AG08470 (cell line): Measurements from ENCODE around the genes MYL12A and EPB41L3.

DNA sequence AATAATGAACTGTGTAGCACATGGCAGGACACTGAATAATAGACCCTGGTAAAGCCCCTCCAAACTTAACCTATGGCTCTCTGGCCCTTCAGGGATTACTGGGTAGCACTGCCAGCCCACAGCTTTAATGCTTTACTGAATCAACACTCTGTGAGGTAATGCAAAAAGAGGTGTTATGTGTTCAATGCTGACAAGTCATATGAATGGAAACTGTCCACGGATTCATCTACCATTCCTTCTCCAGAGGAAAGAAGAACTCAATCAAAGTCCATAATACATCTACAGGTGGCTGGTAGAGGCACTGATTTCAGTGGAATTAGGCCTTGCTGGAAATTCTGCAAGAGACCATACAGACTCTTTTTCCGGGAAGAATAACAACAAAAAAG lies 13.7 kb upstream of the MYOM1 start:
- RRBS: no CpG with 5 or more reads among the region's 2 CpGs

- RRBS: 2% methylated on average over 23 of the region's 67 CpGs
These were observed at the start of gene MYL12A for GRCh38 chr18:3246887-3247956. MYL12A (plus strand) TSS chr18:3247801.

GRCh38 chr18:3262901-3263173 lies 904 bp downstream of the MYL12B start:
- RRBS: under 1% methylated on average over 4 of the region's 8 CpGs

DNA sequence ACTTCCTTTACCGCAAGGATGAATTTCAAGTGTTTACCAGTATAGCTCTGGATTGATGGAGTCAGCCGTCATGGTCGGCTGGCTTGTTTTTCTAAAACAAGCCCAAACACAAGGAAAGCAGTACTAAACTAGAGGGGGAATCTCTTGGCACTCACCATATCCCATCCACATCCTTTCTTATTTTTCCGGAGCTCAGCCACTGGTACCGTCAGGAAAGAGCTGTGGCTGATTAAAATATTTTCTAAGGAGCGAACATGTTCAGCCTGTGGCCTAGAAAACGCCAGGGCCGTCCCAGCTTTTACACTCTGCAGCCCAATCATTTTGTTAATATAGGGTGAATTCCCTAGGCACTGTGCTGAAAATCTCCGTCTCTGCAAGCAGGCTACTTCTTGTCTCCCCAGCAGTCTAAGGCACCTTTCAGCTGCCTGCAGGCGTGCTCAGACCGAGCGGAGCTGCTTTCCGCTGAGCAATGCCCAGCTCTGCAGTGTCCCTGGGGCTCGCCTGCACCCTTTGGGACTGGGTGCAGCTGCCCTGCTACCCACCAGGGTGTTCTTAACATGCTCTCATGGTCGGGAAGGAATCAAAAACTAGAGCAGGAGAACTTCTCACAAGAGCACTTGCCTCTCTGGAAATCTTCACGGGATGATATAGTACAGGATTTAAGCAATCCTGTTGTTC lies 59.2 kb downstream of the TGIF1 start:
- RRBS: no CpG with 5 or more reads among the region's 16 CpGs

DNA sequence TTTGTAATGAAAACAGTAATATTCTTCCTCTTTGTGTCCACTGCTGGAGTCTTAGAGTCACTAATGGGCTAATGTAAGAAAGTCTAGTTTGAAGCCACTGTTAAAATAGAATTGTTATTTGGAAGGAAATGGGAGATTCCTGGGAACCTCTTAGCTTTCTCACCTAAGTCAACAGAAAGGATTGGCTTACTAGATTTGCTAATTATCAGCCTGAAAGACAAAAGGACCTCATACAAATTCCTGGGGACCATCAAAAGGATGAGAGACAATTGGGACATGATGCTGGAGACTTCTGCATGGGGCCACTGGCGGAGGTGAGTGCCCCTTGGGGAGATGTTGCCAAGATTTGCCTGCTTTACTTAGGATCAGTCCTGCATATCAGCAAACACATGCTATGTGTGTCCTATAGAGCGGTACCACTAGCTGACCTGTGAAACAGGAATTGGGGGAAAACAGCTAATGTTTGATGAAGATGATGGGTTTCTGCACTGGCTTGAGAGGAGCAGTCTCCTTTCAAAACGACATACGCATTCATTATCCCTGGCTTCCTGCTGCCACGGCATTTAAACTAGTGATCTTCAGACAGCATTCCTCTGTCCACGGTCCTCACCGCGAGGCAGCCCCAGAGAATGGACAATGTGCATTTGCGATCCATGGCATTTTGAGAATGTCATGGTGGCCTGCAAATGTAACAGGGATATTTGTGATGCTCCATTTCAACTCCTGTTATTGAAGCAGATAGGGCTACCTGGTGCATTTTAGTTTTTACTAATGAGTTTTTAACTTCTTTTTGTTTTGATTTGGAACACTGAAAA lies 104.2 kb downstream of the TGIF1 start:
- RRBS: no CpG with 5 or more reads among the region's 9 CpGs

DNA sequence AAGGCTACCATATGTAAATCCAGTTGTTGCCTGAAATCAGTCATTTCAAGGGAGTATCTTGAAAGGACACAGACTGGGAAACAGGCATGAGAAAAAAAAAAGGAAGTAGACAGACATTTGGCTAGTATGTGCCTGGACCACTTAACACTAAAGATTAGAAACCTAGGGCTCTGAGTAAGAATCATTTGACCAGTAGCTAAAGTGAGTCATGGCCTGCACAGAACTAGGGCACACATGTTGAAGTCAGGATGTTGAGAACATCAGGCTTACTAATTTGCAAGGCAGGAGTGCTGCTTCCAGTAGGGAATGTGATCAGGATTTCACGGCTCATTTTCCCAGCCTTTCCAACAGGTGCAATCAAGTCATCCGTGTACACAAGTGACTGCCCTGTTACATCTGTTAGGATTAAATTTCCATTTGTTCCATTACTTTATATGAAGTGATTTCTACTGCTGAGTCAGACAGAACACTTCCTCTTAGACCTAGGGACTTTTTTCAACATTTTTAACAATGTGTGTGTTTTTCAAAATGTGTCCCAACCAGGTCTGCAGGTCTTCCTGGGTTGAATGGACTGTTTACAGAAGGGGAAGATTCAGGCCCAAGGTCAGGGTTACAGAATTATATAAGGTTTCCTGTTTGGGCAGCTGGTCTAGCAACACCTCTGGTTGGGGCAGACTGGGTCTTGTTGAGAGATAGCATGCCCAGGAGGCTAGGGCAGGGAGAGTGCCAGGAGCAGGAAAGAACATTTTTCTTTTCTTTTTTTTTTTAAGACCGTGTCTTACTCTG lies 145.6 kb downstream of the TGIF1 start:
- RRBS: no CpG with 5 or more reads among the region's 3 CpGs

DNA sequence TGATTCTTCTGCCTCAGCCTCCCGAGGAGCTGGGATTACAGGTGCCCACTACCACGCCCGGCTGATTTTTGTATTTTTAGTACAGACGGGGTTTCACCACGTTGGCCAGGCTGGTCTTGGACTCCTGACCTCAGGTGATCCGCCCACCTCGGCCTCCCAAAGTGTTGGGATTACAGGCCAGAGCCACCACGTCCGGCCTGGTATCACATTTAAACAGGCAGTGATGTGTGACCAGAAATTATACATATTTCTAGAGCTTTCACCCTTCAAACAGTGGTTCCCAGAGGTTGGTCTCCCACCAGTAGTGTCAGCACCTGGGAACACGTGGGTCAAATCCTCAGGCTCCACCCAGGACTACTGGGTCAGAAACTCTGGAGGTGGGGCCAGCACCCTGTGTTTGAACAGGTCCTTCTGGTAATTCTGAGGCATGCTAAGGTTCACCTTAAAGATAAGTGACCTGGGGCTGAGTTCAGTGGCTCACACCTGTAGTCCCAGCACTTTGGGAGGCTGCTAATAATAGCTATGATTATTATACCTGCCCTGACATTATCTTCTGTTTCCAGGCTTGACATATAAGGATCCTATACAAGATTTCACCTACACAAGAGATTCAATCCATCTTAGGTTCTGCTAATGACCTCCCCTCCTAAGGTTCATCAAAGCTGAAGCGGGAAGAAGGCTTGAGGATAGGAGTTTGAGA lies 170.8 kb downstream of the TGIF1 start:
- RRBS: no CpG with 5 or more reads among the region's 11 CpGs

- RRBS: 66% methylated on average over 4 of the region's 16 CpGs
These were observed 215.8 kb downstream of the TGIF1 start for GRCh38 chr18:3665625-3666264.

- RRBS: no CpG with 5 or more reads among the region's 8 CpGs
These were observed 250.2 kb downstream of the TGIF1 start for GRCh38 chr18:3700144-3700670.

- RRBS: no CpG with 5 or more reads among the region's 1 CpG
These were observed 345.0 kb downstream of the TGIF1 start for GRCh38 chr18:3795017-3795311.

- RRBS: no CpG with 5 or more reads among the region's 3 CpGs
These were observed 348.1 kb downstream of the TGIF1 start for GRCh38 chr18:3798028-3798431.

DNA sequence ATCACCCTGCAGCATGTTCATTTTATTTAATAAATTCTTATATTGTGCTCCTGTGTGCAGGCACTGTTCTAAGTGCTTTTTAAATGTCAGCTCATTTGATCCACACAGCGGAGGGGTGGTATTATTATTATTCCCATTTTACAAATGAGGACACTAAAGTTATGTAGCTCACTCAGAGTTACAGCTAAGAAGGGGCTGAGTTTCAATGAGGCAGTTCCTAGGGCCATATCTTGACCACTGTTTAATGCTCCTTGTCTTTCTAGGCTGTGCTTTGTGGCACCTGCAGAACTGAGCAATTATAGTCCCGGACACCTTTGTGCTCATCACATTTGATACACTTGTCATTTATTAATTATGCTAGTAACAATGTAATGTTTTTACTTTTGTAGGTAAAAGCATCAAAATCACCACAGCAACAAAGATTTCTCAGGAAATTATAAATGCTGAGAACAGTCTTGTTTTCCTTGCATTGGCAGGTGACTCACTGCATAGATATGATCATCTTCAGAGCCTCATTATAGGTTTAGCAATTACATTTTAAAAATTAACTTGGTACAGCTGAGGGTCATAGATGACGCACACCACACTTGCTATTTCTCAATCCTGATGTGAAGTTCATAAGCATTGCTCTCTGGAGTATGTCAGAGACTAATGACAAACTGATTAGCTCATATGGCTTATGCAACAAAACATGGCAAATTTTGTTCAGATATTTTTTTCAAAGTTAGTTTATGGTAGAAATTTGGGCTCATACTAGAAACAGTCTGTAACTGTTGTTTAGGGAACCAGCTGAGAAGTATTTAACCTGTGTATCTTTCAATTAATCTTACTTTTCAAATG lies 366.8 kb downstream of the TGIF1 start:
- RRBS: no CpG with 5 or more reads among the region's 3 CpGs

DNA sequence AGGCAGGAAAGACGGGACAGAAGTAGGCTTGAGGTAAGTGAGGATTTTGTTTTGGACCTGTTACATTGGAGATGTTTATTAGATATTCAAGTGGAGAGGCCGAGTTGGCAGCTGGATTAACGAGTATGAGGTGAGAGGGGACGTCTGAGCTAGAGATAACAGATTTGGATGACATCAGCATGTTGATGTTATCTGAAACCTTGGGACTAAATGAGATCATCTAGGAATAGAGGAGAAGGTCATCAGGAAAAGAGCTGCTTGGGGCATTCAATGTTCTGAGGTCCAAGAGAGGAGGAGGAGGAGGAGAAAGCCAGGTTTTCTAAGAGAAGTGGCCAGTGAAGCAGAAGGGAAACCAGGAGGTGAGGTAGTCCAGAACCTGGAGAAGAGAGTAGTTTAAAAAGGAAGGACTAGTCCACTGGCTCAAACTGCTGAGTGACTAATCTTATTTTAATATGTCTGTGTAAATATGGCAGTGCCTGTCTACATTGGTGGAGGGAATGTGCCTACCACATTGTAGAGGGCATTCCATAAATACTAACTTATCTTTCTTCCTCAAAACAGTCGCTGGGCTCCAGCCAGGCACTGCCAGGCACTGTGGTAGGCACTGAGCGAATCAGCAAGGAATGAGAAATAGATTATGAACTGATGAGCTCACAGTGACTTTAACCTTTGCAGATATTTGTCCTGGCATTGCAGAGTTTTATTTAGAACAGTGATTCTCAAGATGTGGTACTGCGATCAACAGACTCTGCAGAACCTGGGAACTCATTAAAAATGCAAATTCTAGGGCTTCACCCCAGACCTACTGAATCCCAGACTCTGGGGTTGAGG lies 488.2 kb downstream of the DLGAP1 start:
- RRBS: no CpG with 5 or more reads among the region's 7 CpGs

GRCh38 chr18:5004046-5004940 lies 192.8 kb downstream of the AKAIN1 start:
- RRBS: no CpG with 5 or more reads among the region's 32 CpGs

DNA sequence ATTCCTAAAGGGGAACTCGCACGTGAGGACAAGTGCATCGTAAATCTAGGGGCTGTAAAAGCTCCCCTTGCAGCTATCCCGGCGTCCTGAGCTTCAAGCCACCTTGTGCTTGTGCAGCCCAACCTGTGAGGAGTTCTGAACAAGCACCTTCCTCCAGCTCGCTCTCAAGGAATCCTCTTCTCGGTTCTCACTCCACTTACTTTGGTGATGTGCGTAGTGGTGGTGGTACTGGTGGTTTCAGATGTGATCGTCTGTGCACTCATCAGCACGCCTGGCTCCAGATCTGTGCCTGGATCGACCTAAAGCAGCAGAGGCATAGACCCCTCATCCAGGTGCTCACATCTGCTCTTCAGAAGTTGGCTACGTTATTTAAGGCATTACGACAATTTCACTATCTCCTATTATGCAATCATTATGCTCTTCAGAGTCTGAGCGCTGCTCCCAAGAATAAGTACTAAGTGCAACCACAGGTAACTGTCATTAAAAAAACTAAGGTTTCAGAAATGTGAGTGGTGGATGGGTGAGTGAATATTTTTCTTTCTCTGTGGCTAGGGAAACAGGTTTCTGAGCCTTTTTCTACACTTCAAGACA lies 100.0 kb upstream of the ZBTB14 start:
- RRBS: no CpG with 5 or more reads among the region's 14 CpGs

DNA sequence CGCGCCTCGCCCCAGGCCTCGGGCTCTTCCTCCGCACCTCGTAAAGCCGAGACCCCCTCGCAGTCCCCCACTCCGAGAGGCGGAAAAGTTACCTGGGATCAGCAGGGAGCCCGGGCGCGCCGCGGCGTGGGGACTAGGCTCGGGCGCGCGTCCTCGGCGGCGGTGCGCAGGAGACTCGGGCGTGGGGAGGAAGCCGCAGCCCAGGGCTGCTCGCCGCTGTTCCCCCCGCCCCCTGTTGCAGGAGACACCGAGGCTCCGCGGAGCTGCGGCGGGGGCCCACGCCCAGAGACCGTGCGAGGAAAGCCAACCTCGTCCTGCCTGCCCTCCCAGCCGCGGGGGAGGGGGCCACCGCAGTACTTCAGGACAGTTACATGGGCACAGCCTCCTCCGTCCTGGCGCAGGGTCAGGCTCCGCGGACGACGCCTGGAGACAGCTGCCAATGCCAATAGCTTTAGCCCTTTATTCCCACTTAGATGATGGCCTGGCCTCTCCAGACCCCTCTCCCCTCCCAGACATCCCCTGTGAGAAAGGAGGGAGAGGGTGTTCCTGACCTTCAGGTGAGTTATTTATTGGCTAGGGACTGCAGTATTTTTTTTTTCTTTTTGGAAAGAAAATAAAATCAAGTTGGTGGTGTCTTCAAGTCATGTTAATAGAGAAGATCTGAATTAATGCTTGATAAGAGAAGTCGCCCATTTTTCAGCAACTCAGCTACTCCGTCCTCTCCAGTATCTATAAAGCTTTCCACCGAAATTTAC lies at the start of gene EPB41L3:
EPB41L3 (minus strand) TSS at position 177 of the 755 bp plus-strand sequence.
- RRBS: no CpG with 5 or more reads among the region's 51 CpGs

- RRBS: no CpG with 5 or more reads among the region's 19 CpGs
These were observed 142.5 kb upstream of the L3MBTL4 start for GRCh38 chr18:6557057-6557843.

DNA sequence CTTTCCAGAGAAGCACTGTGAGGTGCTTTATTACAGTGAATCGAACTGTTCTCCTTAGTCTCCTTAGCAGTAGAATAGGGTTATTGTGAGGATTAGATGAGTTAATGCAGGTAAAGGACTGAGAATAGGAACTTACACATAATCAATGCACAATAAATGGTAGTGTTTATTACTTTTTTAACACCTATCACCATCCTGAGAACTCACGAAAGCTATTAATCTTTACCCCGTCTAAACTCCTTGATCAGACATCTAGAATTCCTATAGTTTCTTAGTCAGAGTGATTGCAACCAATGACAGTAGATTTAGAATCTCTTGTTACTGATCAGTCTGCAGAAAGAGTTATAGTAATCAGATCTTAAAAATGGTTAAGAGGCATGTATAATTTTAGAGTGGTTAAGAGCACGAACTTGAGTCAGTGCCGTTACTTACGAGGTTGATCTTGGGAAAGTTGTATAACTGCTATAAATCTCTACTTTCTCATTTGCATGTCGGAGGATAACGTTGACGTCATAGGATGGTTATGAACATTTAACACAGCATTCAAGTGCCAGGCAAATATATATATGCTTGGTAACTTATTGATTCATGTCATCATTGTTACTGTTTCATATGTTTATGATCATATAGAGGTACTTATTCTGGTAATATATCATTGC lies 146.1 kb downstream of the ARHGAP28 start:
- RRBS: no CpG with 5 or more reads among the region's 9 CpGs

GRCh38 chr18:7233754-7234551 lies 3.1 kb downstream of the LRRC30 start:
- RRBS: no CpG with 5 or more reads among the region's 10 CpGs